Retinal pigment epithelial cell (primary cell): ENCODE measurements around the gene NSD2.

DNA sequence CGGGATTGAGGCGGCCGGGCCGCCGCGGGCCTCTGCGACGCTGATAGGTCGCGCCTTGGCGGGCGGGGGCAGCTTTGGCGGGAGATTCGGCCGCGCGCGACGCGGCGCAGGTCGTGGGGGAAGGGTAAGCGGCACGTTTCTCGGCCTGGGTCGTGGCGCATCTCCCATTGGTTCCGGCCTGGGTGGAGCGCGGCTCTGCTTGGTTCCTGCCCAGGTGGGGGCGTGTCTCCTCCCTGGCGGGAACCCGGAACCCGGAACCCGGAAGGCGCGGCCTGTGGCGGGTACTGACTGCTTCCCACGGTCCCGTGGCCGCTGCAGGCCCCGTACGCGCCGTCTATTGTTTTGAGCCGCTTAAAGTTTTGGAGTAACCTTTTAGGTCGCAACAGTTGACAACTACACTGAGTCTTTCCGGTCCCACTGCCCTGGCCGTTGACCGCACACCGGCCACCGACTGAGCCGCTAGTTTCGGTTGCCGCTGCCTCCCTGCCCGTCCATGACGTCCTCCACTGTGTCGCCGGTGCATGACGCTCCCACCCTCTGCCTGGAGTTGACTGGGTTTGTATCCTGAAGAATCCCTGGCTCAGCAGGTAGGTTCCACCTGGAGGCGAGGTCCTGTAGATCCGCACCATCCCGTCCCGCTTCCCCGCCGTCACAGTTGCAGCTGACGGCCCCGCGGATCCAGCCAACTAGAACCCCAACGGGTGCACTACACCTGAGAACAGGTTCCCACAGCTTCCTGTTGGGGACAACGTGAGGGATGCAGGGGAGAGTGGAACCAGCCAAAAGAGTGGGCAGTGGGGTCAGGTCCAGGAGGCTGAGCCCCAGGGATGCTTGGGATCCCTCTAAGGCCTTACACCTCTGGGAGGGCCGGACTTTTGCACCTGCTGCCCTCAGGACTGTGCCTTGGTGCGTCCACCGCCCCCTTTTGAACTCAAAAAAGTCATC lies 732 bp upstream of the SLBP start:
- RRBS, result 2% methylated on average over 18 of the region's 74 CpGs

DNA sequence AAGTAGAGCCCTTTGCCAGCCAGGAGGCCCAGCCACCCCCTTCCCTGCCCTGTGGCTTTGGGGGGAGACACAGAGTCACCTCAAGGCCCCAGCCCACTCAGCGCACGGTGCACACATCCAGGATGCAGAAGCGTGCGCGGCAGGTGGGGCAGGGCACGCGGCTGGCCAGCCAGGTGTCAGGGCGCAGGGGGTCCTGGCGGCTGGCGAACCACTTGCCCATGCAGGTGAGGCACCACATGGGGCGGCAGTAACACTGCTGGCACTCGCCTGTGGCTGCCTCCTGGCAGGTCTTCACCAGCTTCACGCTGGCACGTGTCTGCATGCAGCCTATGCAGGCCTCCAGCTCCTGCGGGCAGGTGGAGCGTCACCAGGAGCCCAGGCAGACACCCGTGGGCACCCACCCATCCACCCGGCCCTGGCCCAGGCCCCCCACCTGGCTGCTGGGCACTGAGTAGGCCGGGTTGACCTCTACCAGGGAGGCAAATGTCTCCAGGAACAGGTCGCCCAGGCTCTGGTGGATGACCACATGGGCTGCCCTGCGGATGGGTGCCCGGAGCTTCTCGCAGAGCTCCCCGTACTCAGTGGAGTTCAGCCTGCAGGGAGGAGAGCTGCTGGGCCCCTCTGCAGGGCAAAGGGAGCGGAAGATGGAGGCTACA lies 3.9 kb downstream of the TMEM129 start:
- RRBS, result 89% methylated on average over 4 of the region's 25 CpGs

DNA sequence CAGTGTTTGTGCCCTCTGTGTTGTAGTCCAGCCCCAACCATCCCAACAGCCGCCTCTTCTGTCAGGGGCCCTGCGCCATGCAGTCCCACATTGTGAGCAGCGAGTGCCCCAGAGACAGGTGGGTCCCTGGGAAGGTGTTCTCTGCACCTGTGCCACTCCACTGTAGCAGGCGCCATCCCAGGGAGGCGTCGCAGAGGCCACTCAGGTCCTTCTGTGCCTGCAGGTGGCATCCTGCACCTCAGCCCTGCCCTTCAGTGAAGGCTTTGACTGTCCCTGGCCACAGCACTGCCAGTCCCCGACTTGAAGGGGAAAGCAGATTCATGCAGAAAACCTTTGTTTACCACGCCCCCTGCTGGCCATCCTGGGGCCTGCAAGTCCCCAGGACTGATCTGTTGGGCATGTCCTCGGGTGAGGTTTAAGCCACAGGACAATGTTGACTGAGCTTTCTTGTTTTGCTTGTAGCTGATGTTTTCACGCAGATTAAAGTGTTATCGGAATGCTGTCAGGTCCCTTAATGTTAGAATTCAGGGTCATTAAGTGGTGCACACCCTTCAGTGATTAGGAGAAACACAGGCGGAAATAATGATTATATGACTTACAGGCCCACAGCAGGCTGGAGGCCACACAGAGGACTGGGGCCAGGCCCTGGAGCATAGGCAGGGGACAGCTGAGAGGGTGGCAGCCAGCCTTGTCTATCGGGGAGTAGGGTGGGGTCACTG lies 4.9 kb downstream of the TACC3 start:
- RRBS, result no CpG with 5 or more reads among the region's 13 CpGs

- RRBS, result 88% methylated on average over 7 of the region's 33 CpGs
Measured at GRCh38 chr4:1737095-1738070, 16.1 kb downstream of the TACC3 start.

DNA sequence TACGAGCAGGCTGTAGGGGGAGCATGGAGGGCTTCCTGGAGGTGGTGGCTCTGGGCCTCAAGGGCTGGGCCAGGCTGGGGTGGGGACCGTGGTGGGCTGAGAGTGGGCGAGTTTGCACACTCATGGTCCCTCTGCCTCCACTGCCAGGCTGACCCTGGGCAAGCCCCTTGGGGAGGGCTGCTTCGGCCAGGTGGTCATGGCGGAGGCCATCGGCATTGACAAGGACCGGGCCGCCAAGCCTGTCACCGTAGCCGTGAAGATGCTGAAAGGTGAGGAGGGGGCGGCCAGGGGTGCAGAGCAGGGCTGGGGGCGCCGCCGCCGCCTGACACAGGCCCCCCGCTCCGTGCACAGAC lies 12.1 kb downstream of the FGFR3 start:
- RRBS, result no CpG with 5 or more reads among the region's 17 CpGs

GRCh38 chr4:1842948-1843643 lies 12.9 kb downstream of the LETM1 start:
- RRBS, result no CpG with 5 or more reads among the region's 22 CpGs

- RRBS, result under 1% methylated on average over 92 of the region's 178 CpGs
Measured at GRCh38 chr4:1870675-1871760, at the start of gene NSD2. Gene NSD2 (plus strand): TSS chr4:1871393.

- RRBS, result no CpG with 5 or more reads among the region's 6 CpGs
Measured at GRCh38 chr4:1916693-1917254, 45.6 kb downstream of the NSD2 start.

- RRBS, result no CpG with 5 or more reads among the region's 21 CpGs
Measured at GRCh38 chr4:1955515-1956208, 53.1 kb downstream of the NELFA start.

DNA sequence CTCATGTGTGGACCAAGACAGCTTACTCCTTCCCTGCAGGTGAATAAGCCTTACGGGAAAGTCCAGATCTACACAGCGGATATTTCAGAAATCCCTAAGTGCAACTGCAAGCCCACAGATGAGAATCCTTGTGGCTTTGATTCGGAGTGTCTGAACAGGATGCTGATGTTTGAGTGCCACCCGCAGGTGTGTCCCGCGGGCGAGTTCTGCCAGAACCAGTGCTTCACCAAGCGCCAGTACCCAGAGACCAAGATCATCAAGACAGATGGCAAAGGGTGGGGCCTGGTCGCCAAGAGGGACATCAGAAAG lies 49.4 kb downstream of the NELFA start:
- RRBS, result no CpG with 5 or more reads among the region's 9 CpGs

GRCh38 chr4:1987255-1988304 lies 21.2 kb downstream of the NELFA start:
- RRBS, result 92% methylated on average over 6 of the region's 47 CpGs

DNA sequence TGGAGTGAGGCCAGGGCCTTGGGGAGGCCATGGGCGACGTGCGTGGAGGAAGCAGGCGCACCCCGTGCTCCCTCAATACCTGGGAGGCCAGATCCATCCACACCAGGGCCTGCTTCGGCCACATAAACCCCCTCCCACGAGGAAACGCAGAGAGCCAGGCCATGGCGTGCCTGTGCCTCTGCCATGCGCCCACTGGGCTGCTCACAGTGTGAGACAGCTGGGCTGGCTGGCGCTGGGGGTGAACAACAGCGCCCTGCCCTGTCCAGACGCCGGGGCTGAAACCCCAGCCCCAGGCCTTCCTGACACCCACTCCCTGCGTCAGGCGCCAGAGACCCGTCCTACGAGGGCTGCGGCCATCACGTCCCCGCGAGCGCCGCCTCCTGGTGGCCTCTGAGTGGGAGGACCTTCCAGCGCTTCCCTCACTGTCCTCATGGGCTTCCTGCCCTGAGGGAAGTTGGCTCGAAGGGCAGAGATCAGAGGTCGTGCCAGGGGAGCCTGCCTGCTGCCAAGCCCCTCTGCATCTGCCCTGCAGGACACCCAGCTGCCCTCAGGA lies 16.4 kb downstream of the NELFA start:
- RRBS, result no CpG with 5 or more reads among the region's 27 CpGs

- RRBS, result no CpG with 5 or more reads among the region's 3 CpGs
Measured at GRCh38 chr4:2243768-2244301, 1.9 kb upstream of the HAUS3 start.

GRCh38 chr4:2254913-2256075 lies 6.6 kb downstream of the MXD4 start:
- RRBS, result no CpG with 5 or more reads among the region's 37 CpGs

DNA sequence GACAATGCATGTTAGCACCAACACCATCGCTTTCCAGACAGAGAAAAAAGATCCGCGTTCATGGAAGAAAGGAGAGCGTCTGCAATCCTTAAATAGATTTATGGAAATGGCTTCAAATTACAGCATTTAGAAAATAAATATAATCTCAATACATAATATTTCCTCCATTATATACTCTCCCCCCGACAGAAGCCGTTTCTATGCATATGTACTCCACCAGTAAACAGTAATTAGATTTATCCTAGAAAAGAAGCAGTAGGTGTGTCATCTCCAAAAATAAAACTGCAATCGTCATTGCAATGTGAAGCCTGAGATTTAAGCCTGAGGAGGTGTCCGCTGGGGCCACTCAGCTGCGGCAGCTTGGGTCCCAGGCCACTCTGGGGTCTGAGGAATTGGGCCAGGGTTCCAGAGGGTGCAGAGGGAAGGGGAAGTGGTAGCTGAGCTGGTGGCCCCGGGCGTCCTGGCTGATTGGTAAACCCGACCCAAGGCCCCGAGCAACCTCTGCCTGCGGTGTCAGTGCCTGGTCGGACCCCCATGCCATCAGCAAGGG lies 7.7 kb upstream of the MXD4 start:
- RRBS, result no CpG with 5 or more reads among the region's 15 CpGs

DNA sequence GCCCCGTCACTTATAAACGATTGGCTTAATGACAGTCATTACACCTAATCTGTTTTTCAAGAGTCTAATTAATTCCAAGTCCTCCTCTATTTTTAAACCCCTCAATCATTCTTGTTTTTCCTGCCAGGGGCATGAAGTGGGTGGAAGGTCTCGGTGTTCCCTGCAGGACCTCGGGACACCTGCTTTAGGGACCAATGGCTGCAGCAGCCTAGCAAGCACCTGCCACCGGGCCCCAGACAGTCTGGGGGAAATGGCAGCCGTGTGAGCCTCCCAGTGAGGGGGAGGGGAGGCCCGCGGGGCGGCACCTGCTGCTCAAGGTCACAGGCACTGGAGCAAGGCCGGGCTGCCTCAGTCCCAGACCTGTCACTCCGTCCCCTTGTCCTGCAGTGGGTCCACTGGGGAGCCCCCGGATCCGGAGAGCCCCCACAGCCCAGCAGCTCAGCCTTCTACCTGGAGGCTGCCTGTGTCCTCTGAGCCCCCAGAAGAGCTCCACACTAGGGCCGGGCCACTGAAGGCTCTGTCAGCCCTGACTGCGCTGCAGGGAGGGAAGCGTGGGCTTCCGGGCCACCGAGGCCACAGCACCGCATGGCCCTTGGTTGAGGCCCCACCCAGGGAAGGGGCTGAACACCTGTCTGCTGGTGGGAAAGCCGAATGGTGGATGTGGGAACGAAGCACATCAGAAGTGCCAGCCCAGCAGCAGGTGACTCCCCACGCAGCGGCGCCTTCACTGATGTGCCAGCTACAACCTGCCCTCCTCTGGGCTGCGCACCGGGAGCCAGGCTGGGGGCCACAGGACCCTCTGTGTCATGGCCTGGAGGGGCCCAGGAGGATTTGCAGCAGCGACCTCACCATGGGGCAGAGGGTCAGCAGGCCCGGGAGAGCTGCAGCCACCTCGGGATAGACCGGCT lies 34.8 kb upstream of the MXD4 start:
- RRBS, result 70% methylated on average over 11 of the region's 30 CpGs

GRCh38 chr4:2333233-2333618 lies 71.3 kb upstream of the MXD4 start:
- RRBS, result no CpG with 5 or more reads among the region's 11 CpGs

- RRBS, result no CpG with 5 or more reads among the region's 11 CpGs
Measured at GRCh38 chr4:2389651-2390081, 28.8 kb downstream of the ZFYVE28 start.

DNA sequence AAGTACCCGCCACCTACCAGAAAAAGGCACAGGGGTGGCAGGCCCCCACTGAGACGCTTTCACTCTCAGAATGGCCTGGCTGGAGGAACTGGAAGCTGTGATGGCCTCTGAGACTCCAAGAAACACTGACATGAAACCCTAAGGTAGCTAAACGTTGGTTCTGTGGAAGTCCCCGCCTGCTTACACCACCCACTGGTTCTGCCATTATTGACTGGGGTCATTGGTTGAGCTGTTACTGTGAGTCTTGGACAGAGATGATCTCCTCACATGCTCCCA lies 6.4 kb downstream of the ZFYVE28 start:
- RRBS, result no CpG with 5 or more reads among the region's 4 CpGs

GRCh38 chr4:2419859-2420328 lies 1.4 kb upstream of the ZFYVE28 start:
- RRBS, result no CpG with 5 or more reads among the region's 8 CpGs